WTC11 (cell line): ENCODE measurements around the gene TWF1.

DNA sequence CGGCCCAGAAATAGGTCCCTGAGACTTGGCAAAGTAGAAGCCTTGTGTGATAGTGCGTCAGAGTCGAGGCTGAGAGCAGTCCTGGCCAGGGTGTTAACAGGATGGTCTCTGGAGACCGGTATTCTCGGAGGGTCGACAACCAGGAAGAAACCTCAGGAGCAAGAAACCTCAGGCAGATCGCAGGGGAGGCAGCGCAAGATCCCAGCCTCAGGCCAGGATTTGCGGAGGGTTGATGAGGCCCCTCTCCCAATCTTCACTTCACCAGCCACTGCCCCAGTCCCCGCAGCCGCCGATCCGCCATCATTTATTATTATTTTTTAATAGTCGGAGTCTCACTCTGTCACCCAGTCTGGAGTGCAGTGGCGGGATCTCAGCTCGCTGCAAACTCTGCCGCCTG, 768.7 kb upstream of the ALG10B start:
- PRO-cap, result no peak

- PRO-cap, result no peak
Measured at GRCh38 chr12:38892591-38892857, 12.9 kb downstream of the CPNE8 start.

- PRO-cap, result no peak
Measured at GRCh38 chr12:39341647-39342312, 101.1 kb downstream of the KIF21A start.

- PRO-cap, result no peak
Measured at GRCh38 chr12:39356948-39357555, 85.9 kb downstream of the KIF21A start.

DNA sequence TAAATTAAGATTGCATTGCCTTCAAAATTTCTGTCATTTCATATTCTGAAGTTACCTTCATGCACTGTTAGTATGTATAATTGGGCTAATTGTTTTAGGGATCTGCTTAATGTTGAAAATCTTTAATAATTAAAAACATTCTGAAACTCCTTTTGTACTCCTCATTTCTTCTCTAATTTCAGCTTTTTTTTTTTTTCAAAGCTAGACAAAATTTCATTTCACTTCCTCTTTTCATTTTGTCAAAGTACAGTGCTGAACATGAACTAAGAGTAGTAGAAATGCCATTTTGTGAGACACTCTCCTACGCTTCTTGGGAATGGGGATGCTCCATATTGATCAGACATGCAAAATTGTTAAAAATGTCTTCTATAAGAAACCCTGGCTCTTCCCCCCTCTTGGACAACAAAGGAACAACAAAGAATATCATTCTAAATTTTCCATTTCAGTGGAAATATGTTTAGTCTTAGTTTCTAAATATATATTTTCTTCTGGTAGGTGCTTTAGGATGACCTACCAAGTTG, 1.7 kb downstream of the ABCD2 start:
- PRO-cap, result no peak

- PRO-cap, result no peak
Measured at GRCh38 chr12:39622231-39622710, 2.7 kb upstream of the ABCD2 start.

DNA sequence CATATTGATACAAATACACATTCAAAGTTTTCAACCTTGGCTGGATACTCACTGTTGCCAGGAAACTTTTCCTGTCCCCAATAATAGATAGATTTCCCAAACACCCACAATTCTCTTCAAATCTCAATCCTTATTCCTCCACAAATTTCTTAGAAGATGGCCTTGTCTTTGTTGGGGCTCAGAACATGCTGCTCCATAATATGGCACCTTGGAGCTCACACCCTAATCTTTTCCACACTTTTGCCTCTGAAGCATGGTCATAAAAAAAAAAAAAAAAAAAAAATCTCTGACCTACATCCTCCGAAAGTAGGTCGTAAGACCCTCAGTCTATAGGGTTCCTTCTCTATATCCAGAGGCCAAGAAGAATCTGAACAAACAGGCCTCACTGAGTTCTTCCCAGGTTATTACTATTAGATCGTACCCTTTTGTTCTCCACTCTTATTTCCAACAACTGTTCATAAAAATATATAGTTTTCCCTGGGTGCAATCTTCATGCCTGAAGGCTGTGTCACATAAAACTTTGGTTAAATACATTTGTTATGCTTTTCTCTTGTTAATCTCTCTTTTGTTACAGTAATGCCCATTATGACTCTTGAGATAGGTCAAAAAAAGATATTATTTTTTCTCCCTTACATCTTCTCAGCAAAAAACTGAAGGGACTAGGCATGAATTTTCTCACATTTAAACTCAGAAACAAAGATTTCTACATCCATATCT, 207.8 kb downstream of the C12orf40 start:
- PRO-cap, result no peak

- PRO-cap, result no peak
Measured at GRCh38 chr12:39978207-39978519, 127.7 kb downstream of the SLC2A13 start.

GRCh38 chr12:40033274-40033788, 72.5 kb downstream of the SLC2A13 start:
- PRO-cap, result no peak

GRCh38 chr12:40240335-40241084, 15.7 kb downstream of the LRRK2 start:
- PRO-cap, result no peak

DNA sequence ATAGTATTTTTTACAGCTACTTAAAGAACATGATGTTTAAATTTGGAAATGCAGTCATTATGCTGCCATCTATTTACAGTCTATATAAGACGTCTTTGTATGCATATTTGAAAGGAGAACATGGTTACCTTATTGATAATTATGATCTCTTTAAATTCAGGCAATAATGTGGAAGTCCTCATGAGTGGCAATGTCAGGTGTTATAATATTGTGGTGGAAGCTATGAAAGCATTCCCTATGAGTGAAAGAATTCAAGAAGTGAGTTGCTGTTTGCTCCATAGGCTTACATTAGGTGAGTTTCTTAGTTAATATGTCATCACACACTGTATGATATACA, 18.6 kb downstream of the LRRK2 start:
- PRO-cap, result no peak

DNA sequence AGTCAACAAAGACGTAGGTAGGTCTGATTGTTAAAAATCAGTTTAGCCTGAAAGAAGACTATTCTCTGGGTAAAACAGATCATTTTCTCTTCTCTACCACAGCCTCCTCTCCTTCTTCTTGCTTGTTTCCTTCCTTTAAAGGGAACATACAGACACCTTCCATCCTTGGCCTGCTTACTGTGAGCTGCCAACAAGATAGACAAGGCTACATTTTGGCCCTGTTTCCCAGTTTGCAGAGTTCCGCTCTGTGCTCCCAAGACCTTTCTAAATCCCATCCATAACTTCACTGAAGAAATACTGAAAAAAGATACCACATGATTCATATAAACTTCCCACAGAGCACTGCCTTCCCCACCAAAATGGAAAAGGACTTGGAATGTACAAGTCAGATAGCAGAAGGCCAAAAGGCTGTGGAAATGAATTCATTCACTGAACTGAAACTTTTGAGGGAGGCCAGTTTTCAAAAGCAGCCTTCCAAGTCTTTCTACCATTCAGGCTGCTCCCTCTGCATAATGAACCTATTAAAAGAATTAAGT, 29.5 kb downstream of the PDZRN4 start:
- PRO-cap, result no peak

DNA sequence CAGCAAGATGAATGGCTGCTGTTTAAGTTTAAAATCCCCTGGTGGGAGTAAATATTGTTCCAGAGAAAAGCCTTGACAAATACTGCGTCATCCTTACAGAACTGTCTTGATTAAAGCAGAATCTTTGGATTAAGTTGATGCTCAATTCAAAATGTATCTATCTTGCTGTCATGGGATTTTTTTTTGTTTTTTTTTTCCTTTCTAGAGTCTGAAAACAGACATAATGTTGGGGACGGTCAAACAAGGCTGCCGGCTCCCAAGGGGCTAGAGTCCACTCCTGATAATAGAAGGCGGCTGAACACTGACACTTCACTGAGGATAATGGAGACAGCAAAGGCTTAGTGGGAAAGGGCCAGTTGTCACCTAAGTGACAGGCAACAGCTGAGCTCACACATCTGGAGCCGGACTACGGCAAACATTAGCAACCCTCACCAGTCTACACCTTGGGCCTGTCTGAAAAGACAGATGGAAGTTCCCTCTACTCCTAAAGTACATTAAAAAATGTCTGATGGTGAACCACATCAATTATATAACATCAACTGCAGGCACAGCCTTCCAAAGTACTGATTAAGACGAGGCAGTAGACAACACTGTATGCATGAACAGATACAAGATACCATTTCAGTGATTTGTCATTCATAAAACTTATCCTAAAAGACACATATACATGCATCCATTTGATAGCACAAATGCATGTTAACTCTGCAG, 1.6 kb downstream of the PRICKLE1 start:
- PRO-cap, result no peak

GRCh38 chr12:43272258-43272819, 279.7 kb downstream of the ADAMTS20 start:
- PRO-cap, result no peak

- PRO-cap, result bidirectional peak, plus-strand start at chr12:43806000, minus-strand start at chr12:43806316; bidirectional peak, plus-strand start at chr12:43806577, minus-strand start at chr12:43806624
Measured at GRCh38 chr12:43805592-43806713, at the start of gene TWF1. TWF1 (minus strand) TSS chr12:43806317.

- PRO-cap, result no peak
Measured at GRCh38 chr12:44000369-44000986, 164.6 kb downstream of the TMEM117 start.

DNA sequence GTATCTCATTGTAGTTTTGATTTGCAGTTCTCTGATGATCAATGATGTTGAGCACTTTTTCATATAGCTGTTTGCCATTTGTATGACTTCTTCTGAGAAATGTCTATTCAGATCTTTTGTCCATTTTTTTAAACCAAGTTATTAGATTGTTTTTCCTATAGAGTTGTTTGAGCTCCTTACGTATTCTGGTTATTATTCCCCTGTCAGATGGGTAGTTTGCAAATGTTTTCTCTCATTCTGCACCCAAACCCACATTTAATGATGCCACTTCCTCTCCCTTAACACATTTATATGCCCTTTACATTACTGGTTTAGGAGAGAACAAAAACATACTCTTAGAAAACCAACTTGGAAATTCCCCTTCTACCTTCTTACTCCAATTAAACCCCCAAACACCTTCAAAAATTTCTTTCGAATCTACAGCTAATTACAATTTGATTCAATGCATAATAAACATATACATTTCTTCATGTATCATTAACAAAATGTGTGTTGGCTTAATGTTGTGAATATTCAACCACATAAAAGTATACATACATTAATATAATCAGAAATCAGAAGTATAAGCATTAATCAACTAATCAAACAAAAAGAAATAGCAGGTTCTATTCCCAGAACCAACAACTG, 48.0 kb downstream of the NELL2 start:
- PRO-cap, result no peak

DNA sequence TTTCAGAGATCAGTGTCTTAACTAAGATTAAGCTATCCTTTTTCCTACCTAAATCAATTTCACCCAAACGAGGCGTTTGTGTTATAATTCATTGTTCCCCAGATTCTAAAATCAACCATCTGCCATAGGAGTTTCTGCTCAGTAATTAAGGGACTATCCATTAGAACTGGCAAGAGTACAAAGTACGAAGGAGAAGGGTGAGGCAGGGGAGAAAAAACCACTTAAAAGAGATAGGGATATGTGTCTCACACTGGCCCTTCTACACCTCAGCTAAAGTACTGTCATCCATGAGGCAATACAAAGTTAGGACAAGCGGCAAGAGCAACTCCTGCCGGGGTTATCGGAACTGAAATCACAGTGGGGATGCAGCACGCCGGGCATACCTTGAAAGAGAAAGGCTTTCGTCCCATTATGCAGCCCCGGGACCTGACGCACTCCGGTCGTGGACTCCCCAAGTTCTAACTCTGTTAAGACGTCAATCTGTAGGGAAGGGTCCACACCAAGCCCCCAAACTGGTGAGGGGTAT, 1.2 kb downstream of the NELL2 start:
- PRO-cap, result unidirectional peak, plus-strand start at position 412 of the sequence

DNA sequence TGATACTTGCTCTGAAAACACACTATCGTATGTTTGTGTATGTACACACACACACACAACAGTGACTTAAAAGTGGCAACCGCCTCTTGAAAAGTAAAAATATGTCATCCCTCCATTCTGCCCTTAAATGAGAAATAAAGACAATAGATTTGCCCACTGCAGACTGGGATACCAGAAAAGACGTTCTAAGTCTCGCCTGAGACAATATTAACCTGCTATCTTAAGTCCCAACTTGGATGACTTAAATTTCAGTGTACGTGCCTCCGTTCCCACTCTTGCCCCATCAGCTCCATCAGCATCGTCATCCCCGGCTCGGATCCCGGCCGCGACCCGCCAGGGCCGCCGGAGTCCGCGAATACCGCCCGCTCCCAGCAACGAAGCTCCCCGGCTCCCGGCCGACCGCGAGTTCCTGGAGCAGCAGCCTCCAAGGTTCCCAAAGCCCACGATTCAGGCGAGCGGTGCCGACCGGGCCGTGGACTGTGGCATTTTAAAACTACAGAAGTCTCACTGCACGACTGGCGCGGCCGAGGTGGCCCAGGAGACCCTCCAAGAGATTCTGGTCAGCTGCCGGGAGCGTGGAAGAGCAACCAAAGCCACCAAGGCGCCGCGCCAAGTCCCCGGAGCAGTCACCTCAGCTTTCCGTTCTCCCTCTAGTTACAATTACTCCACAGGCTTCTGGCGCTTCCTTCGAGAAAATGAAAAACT, 2.7 kb upstream of the ARID2 start:
- PRO-cap, result bidirectional peak, plus-strand start at position 436 of the sequence, minus-strand start at position 155 of the sequence; unidirectional peak, plus-strand start at position 490 of the sequence

- PRO-cap, result bidirectional peak, plus-strand start at chr12:45728746, minus-strand start at chr12:45728764; bidirectional peak, plus-strand start at chr12:45729064, minus-strand start at chr12:45728976
Measured at GRCh38 chr12:45728604-45729094, 857 bp upstream of the ARID2 start.